Smooth muscle cell (in vitro differentiated cells): Measurements from ENCODE around the genes IL20RA and IL22RA2.

GRCh38 chr6:135498129-135499078 lies 864 bp upstream of the AHI1 start:
- RAMPAGE, long total RNA: no peak

GRCh38 chr6:136038953-136039502 lies 187.5 kb downstream of the PDE7B start:
- RAMPAGE, long total RNA: no peak

GRCh38 chr6:136270049-136270616 lies 19.5 kb downstream of the BCLAF1 start:
- RAMPAGE, long total RNA: no peak

- RAMPAGE, long total RNA: no peak
These were observed 809 bp upstream of the BCLAF1 start for GRCh38 chr6:136290115-136291194.

DNA sequence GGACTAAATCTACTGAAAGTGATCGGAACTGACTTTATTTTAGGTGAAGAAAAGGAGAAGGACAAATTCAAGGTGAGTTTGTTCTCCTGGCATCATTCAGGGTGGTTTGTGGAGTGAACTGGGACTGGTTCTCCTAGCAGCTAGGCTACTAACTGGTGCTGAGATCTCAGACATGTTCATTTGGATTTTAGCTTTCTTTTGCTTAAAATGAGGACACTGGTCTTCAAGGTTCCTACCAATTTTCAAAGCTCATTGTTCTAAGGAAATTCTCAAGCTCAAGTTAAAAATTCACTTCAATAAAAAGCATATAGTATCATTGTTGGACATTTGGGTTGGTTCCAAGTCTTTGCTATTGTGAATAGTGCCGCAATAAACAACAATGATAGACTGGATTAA lies 101.1 kb upstream of the BCLAF1 start:
- RAMPAGE, long total RNA: no peak

DNA sequence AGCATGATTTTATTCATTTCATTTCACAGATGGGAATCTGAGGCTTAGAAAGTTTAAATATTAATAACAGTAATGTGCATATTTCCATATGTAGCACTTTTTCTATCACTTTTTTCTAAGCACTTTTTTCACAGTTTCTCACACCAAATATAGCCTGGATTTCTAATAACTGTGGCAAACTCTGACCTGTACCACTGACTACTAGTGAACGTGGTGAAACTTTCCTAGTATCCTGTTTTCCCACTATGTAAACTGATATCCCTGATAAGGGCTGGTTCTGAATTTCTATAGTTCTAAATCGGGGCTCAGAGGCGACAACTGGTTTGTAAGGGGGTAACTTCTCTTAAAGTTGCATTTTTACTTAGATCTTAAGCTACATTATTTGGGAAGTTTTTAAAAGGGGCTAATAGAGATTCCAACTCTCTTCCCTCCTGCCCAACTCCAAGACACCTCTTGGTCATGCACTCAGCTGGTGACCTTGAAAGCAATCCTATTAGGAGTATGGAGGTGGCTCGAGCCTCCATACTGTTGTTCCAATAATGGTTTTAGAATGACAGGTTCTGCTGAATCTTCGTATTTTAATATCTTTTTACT lies 32.5 kb downstream of the MAP7 start:
- RAMPAGE, long total RNA: no peak

DNA sequence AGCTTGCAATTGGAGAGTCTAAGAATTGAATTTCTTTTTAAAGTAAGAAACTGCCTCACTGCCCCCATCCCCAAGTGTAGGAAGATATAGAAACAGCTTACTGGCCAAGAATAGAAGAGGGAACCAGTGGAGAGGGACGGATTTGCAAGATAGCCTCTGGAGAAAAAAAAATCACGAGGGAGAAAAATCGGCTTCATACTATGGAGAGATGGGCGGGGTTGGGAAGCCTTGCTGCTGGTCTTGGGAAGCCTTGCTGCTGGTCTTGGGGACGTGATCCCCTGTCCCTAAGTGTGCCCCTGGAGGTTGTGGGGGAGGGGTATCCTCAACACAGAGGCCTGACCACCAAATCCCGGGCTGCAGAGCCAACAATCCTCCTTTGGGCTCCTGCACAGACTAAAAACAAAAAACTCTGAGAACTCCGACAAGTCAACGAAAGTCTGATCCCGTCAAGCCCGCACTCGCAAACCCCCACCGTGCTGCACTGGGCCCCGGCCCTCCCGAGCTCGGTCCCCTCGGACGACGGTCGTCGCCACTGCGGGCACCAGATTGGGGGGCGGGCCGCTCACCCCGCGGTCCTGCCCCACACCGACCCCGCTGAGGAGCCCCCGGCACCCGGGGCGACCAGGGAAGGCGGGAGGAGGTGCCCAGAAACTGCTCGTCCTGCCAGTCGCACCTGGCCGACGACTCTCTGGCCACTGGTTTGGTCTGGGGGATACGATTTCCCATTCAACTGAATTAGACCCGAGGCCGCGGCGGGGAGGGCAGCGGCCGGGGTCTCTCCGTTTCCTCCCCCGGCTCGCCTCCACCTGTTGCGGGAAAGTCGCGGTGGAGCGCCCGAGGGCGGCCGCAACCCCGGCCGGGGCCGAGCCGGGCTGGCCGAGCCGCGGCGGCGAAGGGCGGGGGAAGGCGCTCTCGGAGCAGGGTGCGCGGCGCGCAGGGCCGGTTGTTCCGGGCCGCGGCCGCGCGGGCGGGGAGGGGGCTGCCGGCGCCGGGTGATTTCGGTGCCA lies 649 bp downstream of the MAP7 start:
- RAMPAGE, long total RNA: no peak

DNA sequence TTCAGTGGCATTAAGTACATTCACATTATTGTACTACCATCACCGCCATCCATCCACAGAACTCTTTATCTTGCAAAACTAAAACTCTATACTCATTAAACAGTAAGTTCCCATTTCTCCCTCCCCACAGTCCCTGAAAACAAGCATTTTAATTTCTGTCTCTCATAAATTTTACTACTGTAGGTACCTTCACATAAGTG lies 30.7 kb upstream of the MAP7 start:
- RAMPAGE, long total RNA: no peak

GRCh38 chr6:136793431-136793987 lies 1.2 kb upstream of the MAP3K5 start:
- RAMPAGE, long total RNA: no peak

DNA sequence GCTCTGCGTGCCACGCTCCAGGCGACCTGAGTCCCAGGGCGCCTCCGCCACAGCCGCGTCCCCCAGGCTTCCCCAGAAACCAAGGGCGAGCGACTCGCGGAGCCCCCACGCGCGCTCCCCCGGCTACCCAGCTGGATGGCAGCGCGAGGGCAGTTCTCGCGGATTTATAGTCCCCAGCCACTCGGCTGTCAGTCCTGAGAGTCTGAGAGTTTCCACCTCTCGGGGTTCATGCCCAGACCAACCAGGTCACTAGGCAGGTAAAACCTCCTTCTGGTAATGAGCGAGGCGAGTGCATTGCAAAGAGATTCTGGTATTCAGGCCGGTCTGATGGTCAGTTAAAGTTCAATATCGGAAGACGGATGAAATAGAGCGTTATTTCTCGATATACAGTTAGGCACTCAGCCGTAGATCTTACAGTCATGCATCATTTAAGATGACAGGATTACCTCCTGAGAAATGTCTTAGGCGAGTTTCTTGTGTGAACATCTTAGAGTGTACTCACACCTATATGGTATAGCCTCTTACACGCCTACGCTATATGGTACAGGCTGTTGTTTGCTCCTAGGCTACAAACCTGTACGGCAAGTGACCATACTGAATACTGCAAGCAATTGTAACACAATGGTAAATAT lies at the start of gene IL20RA:
Gene IL20RA (minus strand): TSS at position 137 of the 632 bp plus-strand sequence.
- RAMPAGE, long total RNA: no peak

DNA sequence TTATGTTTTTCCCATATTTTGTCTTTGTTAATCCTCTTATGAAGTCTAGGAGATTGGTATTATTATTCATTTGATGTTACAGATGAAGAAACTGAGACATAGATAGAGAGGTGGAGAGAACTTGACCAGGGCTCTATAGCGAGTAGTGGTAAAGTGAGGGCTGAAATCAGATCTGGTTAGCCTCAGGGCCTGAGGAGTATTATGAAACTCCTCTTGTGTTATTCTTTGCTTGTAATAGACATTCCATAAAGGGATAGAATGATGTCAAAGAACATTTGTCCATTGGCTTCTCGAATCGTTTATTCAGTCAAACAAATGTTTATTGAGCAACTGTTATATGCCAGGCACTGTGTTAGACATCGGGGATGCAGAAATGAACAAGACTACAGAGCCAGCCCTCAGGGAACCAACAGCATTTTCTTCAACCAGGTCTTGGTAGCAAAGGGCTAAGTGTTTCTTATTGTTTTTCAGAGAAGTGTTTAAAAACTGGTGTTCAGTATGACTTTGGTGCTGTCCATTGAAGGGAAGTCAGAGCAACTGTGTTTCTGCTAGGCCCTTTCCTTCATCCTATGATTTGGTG lies at the start of gene IL22RA2:
Gene IL22RA2 (minus strand): TSS at position 154 of the 580 bp plus-strand sequence.
- RAMPAGE, long total RNA: no peak

DNA sequence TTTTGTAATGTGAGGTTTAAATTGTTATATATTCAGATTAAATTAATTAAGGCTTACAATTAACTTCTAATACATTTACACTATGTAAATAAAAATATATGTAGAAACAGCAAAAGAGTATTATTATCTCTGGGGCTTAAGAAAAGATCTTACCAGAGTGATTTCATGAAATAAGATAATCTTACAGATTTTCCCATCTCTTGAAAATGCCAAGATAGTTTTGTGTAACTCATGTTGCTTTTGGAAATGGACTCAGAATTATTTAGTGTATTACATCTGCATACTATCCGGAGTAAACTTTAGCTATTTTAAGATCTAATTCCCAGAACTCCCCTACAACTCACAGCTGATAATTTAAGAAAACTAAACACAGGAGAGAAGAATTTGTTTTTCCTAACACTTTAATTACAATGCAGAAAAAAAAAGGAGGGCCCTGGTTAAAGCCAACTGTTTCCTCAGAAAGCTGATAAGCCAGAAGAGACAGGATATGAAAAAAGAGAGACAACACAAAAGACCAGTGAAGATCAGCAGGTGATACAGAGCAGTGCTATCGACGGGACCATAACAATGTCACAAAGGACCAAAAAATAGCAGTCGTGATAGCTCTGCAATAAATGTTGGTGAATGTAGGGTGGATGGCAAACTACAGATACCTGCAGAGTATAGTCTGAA lies 6.0 kb downstream of the IFNGR1 start:
- RAMPAGE, long total RNA: no peak

GRCh38 chr6:137431672-137432065 lies 62.5 kb downstream of the OLIG3 start:
- RAMPAGE, long total RNA: no peak

DNA sequence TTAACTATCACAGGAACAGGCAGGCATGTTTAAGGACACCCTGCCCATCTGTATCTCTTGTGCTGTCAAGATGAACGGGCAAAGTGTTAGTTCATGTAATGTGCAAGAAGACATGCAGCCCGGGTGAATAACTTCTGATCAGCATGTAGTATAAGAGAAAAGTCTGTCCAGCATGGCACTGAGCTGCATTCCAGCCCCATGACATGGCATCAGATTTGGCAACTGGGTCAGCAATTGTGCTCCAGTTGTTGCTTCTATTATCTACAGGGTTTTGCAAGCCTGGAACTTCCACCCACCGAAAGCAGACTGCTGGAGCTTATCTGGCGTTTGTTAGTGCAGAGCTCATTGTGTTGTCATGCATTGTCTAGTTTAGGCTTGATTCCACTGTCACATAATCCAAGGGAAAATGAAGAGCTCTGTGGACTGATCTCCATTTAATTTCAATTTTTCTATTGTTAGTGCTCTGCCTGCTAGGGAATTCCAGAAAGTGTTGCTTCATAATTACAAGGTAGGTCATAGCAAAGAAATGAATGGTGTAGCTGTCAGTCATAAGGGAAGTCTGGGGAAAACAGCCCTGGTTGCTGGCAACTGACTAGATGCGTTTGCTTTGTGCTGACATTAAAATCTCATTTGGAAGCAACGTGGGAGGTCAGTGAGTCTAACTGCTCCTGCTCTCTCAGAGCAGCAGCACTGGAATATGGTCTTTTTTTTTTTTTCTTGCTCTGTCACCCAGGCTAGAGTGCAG lies 138.2 kb upstream of the TNFAIP3 start:
- RAMPAGE, long total RNA: no peak

DNA sequence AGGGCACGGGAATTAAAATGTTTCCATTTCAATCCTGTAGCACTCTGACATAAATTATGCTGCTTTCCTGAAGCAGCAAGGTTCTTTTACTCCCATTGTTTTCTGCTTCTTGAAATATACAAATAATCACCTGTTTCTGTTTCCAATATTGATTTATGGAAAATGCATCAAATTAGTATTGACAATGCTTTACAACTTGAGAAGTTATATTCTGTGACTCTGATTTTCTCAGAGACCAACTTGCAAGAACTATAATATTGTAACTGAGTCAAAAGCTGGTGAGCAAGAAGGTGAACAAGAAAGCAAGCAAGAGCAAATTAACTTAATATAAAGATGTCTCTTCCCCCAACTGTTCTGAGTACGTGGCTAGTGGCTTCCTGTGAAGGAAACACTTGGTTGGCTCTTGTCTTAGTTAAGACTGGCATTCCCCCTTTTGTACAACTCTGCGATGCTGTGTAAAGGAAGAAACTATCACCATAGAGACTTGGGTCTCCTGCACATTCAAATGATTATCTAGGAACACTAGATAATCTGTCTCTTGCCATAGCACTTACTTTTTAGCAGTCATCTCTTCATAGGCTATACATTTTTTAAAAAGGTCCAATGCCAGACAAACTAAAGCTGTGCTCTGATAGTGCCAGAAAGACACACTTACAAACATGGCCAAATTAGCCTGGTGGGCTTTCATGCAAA lies 47.4 kb upstream of the TNFAIP3 start:
- RAMPAGE, long total RNA: no peak

DNA sequence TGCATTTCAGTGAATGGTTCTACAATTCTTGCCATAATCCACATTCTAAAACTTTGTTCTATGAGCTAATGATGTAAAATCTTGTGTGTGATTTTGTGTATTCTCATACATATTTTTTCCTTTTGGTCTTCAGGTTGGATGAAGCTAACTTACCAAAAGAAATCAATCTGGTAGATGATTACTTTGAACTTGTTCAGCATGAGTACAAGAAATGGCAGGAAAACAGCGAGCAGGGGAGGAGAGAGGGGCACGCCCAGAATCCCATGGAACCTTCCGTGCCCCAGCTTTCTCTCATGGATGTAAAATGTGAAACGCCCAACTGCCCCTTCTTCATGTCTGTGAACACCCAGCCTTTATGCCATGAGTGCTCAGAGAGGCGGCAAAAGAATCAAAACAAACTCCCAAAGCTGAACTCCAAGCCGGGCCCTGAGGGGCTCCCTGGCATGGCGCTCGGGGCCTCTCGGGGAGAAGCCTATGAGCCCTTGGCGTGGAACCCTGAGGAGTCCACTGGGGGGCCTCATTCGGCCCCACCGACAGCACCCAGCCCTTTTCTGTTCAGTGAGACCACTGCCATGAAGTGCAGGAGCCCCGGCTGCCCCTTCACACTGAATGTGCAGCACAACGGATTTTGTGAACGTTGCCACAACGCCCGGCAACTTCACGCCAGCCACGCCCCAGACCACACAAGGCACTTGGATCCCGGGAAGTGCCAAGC lies 11.4 kb downstream of the TNFAIP3 start:
- RAMPAGE, long total RNA: no peak

DNA sequence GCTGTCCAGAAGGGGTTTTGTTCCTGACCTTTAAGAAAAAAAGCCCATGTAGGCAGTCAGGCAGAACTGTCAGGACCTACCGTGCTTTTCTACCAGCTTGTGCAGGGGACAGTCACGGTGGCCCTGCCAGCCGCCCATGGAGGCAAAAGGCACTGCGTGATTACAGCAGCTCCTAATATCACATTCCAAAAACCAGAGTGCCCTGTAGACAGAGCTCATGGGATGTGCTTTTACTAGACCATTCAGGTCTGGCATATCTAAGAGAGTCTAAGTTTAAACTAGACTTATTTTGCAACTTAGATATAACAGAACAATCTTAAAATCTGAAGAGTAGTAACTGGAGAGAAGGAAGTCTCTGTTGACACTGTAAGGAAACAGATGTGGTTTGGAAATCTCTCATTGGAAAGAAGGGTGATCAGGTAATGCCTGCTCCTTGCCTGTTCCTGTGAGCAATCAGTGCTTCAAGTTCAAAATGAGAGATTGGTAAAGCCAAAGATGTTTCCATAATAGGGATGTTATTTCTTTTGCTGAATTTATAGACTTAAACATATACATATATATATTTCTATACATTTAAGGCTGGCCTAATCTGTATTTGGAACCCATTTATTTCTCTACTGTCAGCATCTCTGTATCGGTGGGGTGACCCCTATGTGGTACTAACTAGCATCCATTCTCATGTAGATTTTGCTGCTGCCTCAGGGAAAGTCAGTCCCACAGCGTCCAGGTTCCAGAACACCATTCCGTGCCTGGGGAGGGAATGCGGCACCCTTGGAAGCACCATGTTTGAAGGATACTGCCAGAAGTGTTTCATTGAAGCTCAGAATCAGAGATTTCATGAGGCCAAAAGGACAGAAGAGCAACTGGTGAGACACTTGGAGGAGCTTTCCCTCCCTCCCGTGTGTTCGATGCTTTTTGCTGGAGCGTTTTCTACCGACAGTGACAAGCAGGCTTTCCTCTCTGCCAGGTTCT lies 12.6 kb downstream of the TNFAIP3 start:
- RAMPAGE, long total RNA: no peak

GRCh38 chr6:137881052-137881904 lies 14.2 kb downstream of the TNFAIP3 start:
- RAMPAGE, long total RNA: no peak

DNA sequence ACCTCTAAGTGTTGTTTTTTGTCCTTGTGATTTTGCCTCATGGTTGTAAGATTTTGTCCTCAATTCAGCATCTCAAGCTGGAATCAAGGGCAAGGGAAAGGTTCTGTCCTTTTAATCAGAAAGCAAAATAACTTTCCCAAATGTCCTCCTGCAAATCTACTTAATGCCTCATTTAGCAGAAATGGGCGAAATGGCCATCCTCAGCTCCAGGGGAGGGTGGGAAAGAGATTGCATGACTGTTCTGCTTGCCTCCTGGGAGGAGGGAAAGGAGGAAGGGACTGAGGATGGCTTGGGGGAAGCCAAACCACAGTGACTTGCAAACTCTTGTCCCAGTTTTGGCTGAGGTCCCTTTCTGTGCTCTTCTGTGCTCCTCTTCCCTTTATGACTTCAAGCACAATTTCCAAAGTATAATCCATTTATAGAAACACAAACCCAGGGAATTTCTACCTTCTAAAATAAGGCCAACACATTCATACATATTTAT lies 43.4 kb downstream of the TNFAIP3 start:
- RAMPAGE, long total RNA: no peak

DNA sequence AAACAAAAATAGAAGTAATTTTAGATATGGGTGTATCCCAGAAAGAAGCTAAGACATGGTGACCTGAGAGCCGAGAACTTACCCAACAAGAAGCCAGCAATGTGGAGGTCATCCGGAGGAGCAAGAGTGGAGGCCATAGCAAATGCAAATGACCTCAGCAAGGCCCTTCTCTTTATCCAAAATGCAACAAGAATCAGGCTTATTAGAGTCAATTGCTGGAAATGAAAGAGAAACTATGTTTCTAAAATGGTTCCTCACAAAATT lies 90.4 kb downstream of the TNFAIP3 start:
- RAMPAGE, long total RNA: no peak